GM12878 (cell line): ENCODE measurements around the genes ZNF688 and TMEM265.

- RAMPAGE, long total RNA = no peak
- RRBS, 2 experiments = no CpG with 5 or more reads among the region's 19 CpGs
CAGE:
- cytosol, long polyA minus RNA = no peak
- cytosol, long polyA plus RNA = no peak
- long polyA plus RNA = no peak
- nucleolus, long total RNA = no peak
- nucleus, long polyA plus RNA = no peak
- nucleus, long total RNA = no peak
Measured at GRCh38 chr16:30352931-30353636, 2.0 kb downstream of the CD2BP2 start.

- RAMPAGE, long total RNA = no peak
- RRBS, 2 experiments = no CpG with 5 or more reads among the region's 20 CpGs
CAGE:
- cytosol, long polyA minus RNA = no peak
- cytosol, long polyA plus RNA = no peak
- long polyA plus RNA = no peak
- nucleolus, long total RNA = start-site peak on the minus strand at chr16:30429592-30430062, 115 reads
- nucleus, long polyA plus RNA = no peak
- nucleus, long total RNA = no peak
Measured at GRCh38 chr16:30429523-30429885, 326 bp downstream of the DCTPP1 start.

DNA sequence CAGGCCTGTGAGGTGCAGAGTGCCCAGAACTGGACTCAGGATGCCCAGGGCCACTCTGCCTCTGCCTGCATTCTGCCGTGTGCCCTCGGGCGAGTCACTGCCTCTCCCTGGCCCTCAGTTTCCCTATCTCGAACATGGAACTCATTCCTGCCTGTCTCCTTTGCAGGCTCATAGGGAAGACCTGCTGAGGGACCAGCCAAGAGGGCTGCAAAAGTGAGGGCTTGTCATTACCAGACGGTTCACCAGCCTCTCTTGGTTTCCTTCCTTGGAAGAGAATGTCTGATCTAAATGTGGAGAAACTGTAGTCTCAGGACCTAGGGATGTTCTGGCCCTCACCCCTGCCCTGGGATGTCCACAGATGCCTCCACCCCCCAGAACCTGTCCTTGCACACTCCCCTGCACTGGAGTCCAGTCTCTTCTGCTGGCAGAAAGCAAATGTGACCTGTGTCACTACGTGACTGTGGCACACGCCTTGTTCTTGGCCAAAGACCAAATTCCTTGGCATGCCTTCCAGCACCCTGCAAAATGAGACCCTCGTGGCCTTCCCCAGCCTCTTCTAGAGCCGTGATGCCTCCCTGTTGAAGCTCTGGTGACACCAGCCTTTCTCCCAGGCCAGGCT, 4.6 kb downstream of the ZNF768 start:
- RAMPAGE, long total RNA = no peak
- RRBS, 2 experiments = no CpG with 5 or more reads among the region's 9 CpGs
CAGE:
- cytosol, long polyA minus RNA = no peak
- cytosol, long polyA plus RNA = no peak
- long polyA plus RNA = no peak
- nucleolus, long total RNA = no peak
- nucleus, long polyA plus RNA = no peak
- nucleus, long total RNA = no peak

GRCh38 chr16:30533489-30534146, 1.0 kb downstream of the ZNF747 start:
- RAMPAGE, long total RNA = no peak
- RRBS, 2 experiments = 3 to 10% methylated on average over 4 of the region's 21 CpGs
CAGE:
- cytosol, long polyA minus RNA = no peak
- cytosol, long polyA plus RNA = no peak
- long polyA plus RNA = no peak
- nucleolus, long total RNA = no peak
- nucleus, long polyA plus RNA = no peak
- nucleus, long total RNA = no peak

- RAMPAGE, long total RNA = start-site peak on the plus strand at chr16:30572190-30572247, 20 and 18 reads in 2 replicates
- RRBS, 2 experiments = under 1% methylated on average over 5 to 21 of the region's 86 CpGs
CAGE:
- cytosol, long polyA minus RNA = start-site peak on the minus strand at chr16:30571864-30571894, 80 reads
- cytosol, long polyA plus RNA = no peak
- long polyA plus RNA = start-site peak on the minus strand at chr16:30571696-30571721, 53 and 66 reads in 2 replicates; start-site peak on the minus strand at chr16:30571843-30571922, 50 and 43 reads in 2 replicates; start-site peak on the minus strand at chr16:30572115-30572185, 21 and 28 reads in 2 replicates
- nucleolus, long total RNA = no peak
- nucleus, long polyA plus RNA = no peak
- nucleus, long total RNA = no peak
Measured at GRCh38 chr16:30571314-30572489, at the start of gene ZNF688. TSS of gene ZNF688 (minus strand) at chr16:30571714.

DNA sequence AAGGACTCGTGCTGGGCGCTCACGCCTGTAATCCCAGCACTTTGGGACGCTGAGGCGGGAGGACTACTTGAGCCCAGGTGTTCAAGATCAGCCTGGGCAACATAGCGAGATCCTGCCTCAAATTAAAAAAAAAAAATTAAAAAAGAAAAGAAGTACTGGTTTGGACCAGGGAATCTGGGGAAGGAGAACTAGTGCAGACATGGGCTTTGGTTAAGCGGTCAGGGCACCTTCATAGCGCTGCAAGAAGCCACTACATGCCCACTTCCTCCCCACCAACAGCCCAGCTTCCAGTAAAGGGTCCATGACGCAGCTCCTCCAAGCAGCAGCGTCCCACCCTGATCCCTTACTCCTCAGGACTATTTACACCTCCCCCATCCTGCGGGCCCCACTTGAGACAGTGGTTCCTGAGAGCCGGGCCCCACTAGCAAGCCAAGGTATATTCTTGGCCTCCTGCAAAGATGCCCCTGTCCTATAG, 1.1 kb upstream of the PRR14 start:
- RAMPAGE, long total RNA = no peak
- RRBS, 2 experiments = no CpG with 5 or more reads among the region's 12 CpGs
CAGE:
- cytosol, long polyA minus RNA = no peak
- cytosol, long polyA plus RNA = no peak
- long polyA plus RNA = no peak
- nucleolus, long total RNA = no peak
- nucleus, long polyA plus RNA = no peak
- nucleus, long total RNA = no peak

GRCh38 chr16:30697767-30698930, 822 bp upstream of the SRCAP start:
- RAMPAGE, long total RNA = start-site peak on the plus strand at chr16:30698133-30698246, 77 and 86 reads in 2 replicates; start-site peak on the minus strand at chr16:30698469-30698475, 19 and 31 reads in 2 replicates
- RRBS, 2 experiments = 0 to 2% methylated on average over 7 to 10 of the region's 108 CpGs
CAGE:
- cytosol, long polyA minus RNA = no peak
- cytosol, long polyA plus RNA = start-site peak on the plus strand at chr16:30698134-30698235, 160 and 181 reads in 2 replicates; start-site peak on the plus strand at chr16:30698598-30698648, 105 and 103 reads in 2 replicates
- long polyA plus RNA = start-site peak on the plus strand at chr16:30698561-30698735, 96 and 109 reads in 2 replicates
- nucleolus, long total RNA = no peak
- nucleus, long polyA plus RNA = start-site peak on the plus strand at chr16:30698134-30698236, 85 and 35 reads in 2 replicates; start-site peak on the plus strand at chr16:30698564-30698648, 48 and 95 reads in 2 replicates
- nucleus, long total RNA = no peak

- RAMPAGE, long total RNA = no peak
- RRBS, 2 experiments = no CpG with 5 or more reads among the region's 8 CpGs
CAGE:
- cytosol, long polyA minus RNA = no peak
- cytosol, long polyA plus RNA = no peak
- long polyA plus RNA = no peak
- nucleolus, long total RNA = no peak
- nucleus, long polyA plus RNA = no peak
- nucleus, long total RNA = no peak
Measured at GRCh38 chr16:30711313-30712305, 12.6 kb downstream of the SRCAP start.

GRCh38 chr16:30740265-30741045, at the start of gene TMEM265:
TSS of gene TMEM265 (plus strand) at chr16:30740642.
- RAMPAGE, long total RNA = no peak
- RRBS, 2 experiments = no CpG with 5 or more reads among the region's 8 CpGs
CAGE:
- cytosol, long polyA minus RNA = no peak
- cytosol, long polyA plus RNA = no peak
- long polyA plus RNA = no peak
- nucleolus, long total RNA = no peak
- nucleus, long polyA plus RNA = no peak
- nucleus, long total RNA = no peak

GRCh38 chr16:30743757-30744015, 3.2 kb downstream of the TMEM265 start:
- RAMPAGE, long total RNA = no peak
- RRBS, 2 experiments = no CpG with 5 or more reads among the region's 11 CpGs
CAGE:
- cytosol, long polyA minus RNA = no peak
- cytosol, long polyA plus RNA = no peak
- long polyA plus RNA = no peak
- nucleolus, long total RNA = no peak
- nucleus, long polyA plus RNA = no peak
- nucleus, long total RNA = no peak

DNA sequence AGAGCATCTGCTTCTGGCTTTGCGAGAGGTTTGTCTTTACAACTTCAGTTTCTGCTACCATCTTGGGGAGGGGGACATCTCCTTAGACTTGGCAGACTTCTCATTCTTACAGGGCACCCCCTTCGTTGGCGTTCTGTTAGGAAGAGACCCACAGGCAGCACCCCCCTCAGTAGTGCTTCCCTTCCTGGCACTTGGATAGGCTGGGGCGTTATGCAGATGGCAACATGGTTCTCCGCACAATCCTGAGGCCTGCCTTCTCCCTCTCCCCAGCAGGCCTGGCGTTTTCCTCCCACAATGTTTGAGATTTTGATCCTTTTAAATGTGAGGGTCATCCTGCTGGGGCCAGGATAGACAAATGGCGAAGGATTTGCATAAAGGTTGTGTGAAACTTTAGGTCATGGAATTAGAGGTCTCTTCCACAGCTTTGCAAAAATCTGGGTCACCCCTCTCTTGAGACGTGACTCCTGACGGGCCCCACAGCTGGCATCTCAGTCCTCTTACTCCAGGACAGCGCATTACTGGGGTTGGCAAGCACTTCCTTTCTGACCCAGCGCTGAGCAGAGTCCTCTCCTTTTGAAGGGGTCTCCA, 7.6 kb downstream of the ZNF629 start:
- RAMPAGE, long total RNA = no peak
- RRBS, 2 experiments = no CpG with 5 or more reads among the region's 11 CpGs
CAGE:
- cytosol, long polyA minus RNA = no peak
- cytosol, long polyA plus RNA = no peak
- long polyA plus RNA = no peak
- nucleolus, long total RNA = no peak
- nucleus, long polyA plus RNA = no peak
- nucleus, long total RNA = no peak

DNA sequence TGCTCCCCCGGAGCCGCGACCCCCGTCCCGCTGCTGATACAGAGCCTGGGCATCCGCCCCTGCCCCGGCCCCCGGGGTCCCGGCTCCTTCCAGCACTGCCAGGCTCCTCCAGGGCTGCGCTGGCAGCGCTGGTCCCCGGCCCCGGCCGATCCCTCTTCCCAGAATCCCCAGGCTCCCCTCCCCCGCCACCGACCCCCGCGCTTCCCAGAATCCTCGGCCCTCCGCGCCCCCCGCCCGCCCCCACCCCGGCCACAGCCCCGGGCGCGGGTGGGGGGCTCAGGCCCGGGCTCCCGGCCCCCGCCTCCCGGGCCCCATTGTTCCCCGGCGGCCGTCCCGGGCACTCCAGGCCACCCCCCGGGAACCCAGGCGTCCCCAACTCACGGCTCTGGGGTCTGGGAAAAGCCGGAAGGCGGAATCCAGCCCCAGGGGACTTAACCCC, 339 bp downstream of the ZNF629 start:
- RAMPAGE, long total RNA = no peak
- RRBS, 2 experiments = 5 to 6% methylated on average over 15 to 16 of the region's 40 CpGs
CAGE:
- cytosol, long polyA minus RNA = no peak
- cytosol, long polyA plus RNA = no peak
- long polyA plus RNA = no peak
- nucleolus, long total RNA = no peak
- nucleus, long polyA plus RNA = no peak
- nucleus, long total RNA = no peak

DNA sequence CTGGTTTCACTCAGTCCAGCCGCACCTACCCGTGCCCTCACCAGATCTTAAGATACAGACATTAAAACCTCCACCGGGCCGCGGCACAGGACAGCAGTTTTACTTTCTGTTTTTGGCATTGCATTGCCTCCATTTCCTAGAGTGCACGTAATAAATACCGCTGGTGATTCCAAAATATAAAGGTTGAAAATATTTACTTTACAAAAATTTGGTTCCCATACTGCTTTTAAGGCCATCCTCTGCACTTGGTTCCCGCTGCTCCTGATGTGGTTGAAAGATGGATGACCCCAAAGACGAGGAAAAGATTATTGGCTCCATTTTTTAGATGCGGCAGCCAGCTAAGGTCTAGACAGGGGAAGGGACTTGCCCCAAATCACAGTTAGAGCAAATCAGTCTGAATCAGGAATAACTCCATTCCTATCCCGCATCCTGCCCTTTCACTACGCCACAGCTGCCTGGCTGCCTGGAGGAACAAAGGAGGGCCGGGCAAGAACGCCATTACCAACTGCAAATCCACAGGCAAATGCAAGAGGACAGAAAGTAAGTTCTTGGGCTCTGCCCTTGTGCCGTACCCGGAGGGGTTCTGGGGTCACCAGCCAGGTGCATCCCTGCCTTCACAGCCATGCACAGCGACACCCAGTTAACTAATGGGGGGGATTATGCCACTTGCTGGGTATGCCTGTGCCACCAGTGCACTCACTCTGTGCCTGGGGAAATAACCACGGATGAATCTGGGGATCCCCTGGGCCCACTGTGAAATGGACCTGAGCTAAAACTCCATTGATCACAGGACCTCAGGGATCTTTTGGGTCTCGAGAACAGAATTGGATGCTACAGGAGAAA, 18.1 kb downstream of the BCL7C start:
- RAMPAGE, long total RNA = no peak
- RRBS, 2 experiments = 3% methylated on average over 4 of the region's 19 CpGs
CAGE:
- cytosol, long polyA minus RNA = no peak
- cytosol, long polyA plus RNA = no peak
- long polyA plus RNA = no peak
- nucleolus, long total RNA = no peak
- nucleus, long polyA plus RNA = no peak
- nucleus, long total RNA = no peak

DNA sequence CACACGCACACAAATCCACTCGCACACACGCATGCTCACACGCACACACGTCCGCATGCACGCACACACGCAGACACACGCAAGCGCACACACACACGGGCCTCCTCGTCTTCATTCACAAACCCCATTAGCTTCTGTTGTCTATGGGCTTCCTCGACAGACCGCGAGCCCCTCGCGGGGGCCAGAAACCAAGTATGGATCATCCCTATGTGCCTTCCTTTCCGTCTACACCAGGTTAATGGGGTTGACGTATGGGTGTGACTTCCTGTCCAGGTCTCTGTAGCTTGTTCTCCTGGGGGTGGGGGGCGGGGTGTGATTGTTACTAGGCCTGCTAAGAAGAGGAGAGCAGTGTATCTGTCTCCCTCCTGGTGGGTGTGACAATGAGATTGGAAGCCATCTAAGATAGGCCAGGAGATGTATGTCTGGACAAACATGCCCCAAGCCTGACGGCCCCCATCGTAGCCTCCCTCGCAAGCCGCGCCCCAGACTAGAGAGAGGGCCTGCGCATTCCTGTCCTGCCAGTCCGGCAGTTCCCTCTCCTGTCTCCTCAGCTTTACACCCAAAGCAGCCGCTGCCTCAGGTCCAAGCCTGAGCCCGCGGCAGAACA, 550 bp upstream of the CTF1 start:
- RAMPAGE, long total RNA = no peak
- RRBS, 2 experiments = no CpG with 5 or more reads among the region's 30 CpGs
CAGE:
- cytosol, long polyA minus RNA = no peak
- cytosol, long polyA plus RNA = no peak
- long polyA plus RNA = no peak
- nucleolus, long total RNA = no peak
- nucleus, long polyA plus RNA = no peak
- nucleus, long total RNA = no peak

DNA sequence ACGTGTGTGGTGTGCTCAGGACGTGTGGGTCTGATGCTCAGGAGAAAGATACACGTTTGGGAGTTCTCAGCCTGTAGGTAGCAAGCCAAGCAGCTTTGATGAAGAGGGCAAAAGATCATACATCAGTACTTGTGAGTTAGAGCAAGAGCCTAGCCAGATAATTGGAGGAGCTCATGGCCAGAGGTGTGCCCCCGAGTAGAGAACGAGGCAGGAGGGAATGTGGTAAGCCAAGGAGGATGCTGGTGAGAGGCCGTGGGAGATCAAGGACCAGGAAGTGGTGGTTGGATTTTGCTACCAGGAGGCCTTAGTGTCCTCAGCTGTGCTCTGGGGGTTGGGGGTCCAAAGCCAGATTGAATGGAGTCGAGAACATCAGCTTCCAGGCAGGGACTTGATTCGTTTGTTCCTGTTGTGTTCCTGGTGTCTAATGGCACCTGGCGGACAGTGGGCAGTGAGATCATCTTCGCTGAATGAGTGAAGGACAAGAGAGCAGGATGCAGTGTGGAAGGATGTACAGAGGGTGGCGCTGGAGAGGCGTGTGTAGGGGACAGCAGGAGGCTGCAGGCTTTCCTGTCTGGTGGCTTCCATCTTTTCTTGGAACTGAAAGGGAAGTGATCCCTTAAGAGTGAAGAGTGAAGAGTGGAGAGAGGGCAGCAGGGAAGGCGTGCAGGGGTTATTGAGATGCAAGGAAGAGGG, 11.6 kb downstream of the FBXL19 start:
- RAMPAGE, long total RNA = no peak
- RRBS, 2 experiments = no CpG with 5 or more reads among the region's 13 CpGs
CAGE:
- cytosol, long polyA minus RNA = no peak
- cytosol, long polyA plus RNA = no peak
- long polyA plus RNA = no peak
- nucleolus, long total RNA = no peak
- nucleus, long polyA plus RNA = no peak
- nucleus, long total RNA = no peak

- RAMPAGE, long total RNA = no peak
- RRBS, 2 experiments = 75% methylated on average over 3 of the region's 29 CpGs; no CpG with 5 or more reads in 1 of the 2 experiments
CAGE:
- cytosol, long polyA minus RNA = no peak
- cytosol, long polyA plus RNA = no peak
- long polyA plus RNA = no peak
- nucleolus, long total RNA = no peak
- nucleus, long polyA plus RNA = no peak
- nucleus, long total RNA = no peak
Measured at GRCh38 chr16:30952661-30953815, 4.2 kb downstream of the ORAI3 start.

DNA sequence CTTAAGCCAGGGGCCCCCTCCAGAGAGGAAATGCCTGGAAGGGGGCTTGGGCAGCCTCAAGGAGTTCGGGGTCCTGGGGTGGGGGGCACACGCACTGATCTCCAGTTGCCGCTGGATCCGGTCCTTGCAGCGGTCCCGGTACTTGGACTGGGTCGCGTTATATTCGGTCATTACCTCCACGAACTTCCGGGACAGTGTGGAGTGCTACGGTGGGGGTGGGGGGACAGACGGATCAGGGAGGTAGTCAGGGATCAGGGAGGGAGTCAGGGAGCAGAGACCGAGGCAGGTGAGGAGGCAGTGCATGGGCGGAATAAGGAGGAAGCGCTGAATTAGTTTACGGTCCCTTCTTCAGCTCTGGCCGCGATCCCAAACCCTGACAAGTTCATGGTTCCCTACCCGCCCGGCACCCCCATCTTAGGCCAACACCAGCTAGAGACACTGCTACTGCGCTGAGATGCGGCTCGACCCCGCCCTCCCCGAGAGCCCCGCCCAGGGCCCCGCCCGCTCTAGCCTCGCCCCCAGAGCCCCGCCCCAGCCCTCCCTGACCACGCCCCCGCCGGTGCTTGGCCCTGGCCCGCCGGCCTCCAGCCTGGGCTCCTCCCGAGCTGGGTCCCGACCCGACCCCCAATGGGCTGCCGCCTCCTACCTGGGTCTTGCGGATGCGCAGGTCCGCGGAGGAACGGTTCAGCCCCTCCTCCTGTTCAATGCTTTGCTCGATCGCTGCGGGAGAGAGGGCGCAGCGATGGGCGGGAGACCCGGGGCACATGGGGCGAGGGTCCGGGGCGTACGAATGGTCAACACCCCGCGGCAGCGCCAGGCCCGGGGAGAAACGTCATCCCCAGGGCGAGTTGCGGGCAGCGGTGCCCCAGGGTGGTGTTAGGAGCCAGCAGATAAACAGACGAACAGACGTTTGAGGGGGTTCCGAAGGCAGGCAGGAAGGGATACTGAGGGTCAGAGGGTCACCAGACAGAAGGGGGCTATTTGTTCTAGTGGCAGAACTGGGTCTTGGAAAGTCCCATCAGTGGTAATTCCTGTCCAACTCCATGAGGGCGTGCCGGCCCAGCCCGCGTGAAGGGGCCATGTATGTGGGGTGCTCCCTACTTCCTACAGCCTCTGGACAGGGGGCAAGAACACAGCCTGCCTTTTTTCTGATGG, 12.2 kb downstream of the HSD3B7 start:
- RAMPAGE, long total RNA = no peak
- RRBS, 2 experiments = 1 to 3% methylated on average over 7 to 11 of the region's 71 CpGs
CAGE:
- cytosol, long polyA minus RNA = no peak
- cytosol, long polyA plus RNA = no peak
- long polyA plus RNA = start-site peak on the minus strand centred at position 449 of the sequence, 16 bp wide, 12 and 13 reads in 2 replicates
- nucleolus, long total RNA = no peak
- nucleus, long polyA plus RNA = no peak
- nucleus, long total RNA = no peak

DNA sequence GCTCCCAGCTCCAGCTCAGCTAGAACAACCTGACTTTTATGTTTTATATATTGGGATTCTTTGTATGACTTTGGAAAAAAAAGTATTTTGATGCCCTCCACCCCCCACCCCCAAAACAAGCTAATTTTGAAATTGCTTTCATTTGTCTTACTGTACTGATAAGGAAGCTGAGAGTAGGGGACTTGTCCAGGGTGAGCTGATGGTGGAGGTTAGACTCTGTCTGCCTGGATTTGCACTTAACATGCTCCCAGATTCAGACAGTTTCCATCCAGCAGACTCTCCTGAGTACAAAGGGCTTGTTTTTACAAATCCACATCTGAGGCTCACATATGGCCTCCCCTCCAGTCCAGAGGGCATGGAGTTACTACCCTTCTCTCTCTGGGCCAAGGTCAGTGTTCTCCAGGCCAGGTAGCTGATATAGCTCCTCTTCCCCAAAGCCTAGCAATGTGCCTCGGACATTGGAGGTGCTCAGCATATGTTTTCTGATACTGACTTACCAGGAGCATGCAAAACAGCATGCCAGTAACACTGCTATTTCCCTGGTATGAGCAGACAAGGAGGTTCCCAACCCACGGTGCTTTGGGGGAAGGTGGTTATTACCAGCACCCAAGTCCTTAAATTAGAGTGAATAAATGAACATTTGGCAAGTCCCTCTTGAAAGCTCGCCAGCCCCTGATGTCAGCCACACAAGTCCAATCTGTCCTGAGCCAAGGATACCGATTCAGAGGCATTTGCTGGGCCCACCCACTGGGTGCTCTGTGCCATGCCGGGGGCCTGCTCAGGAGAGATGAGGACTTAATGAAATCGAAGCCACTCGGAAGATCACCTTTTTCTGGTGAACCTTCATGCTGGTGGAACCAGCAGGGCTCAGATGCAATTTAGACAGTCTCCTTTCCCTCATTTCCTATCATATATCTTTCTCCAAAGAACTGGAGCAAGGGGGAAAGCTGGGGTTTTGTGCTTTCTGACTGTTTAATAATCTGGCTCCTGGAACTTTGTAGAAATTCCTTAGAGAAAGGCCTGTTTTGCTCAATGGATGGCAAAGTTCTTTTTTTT, 11.2 kb downstream of the STX1B start:
- RAMPAGE, long total RNA = no peak
- RRBS, 2 experiments = no CpG with 5 or more reads among the region's 7 CpGs
CAGE:
- cytosol, long polyA minus RNA = no peak
- cytosol, long polyA plus RNA = no peak
- long polyA plus RNA = no peak
- nucleolus, long total RNA = no peak
- nucleus, long polyA plus RNA = no peak
- nucleus, long total RNA = no peak

DNA sequence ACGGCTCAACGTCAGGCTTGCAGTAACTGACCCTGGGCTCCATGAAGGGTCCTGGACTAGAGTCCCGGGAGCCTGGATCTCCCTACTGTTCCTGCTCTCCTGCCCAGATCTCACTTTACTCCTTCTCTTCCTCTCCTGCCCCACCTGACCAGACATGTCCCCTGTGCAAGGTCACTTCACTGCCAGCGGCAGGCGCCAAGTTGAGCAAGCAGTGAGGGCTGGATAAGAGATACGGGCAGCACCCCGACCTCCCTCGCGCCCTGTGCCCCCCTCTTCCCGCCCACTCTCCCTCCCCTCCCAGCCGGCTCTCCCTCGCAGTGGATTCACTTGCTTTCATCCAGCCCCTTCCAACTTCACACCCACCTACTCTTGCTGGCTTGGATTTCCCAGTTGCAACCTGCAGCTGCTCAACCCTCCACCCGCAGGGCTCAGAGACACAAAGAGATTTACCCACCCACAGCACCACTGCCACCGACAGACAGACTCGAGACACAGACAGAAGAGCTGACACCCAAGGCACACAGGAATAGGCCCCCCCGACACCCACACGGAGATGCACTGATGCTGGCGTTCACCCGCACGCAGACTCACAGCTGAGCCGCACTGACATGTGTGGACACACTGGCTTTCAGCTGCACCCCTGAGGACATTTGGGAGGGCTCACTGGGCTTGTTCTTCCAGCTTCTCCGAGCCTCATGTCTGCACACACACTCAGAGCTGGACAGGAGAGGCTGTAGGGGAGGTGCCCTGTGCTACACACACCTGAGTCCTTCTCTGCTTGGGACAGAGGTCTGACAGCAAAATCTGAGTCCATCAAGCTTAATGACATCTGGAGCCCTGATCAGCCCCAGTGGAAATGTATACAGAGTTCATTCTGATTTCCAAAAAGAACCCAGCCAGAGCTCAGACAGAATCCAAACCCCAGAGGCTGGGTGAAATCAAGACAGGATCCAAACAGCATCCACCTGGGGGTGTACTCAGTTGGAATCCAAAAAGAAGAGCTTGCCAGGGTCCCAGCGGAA, 8.2 kb downstream of the STX1B start:
- RAMPAGE, long total RNA = no peak
- RRBS, 2 experiments = no CpG with 5 or more reads among the region's 23 CpGs
CAGE:
- cytosol, long polyA minus RNA = no peak
- cytosol, long polyA plus RNA = no peak
- long polyA plus RNA = no peak
- nucleolus, long total RNA = no peak
- nucleus, long polyA plus RNA = no peak
- nucleus, long total RNA = no peak